Keratinocyte (primary cell): Measurements from ENCODE around the gene STK32B.

DNA sequence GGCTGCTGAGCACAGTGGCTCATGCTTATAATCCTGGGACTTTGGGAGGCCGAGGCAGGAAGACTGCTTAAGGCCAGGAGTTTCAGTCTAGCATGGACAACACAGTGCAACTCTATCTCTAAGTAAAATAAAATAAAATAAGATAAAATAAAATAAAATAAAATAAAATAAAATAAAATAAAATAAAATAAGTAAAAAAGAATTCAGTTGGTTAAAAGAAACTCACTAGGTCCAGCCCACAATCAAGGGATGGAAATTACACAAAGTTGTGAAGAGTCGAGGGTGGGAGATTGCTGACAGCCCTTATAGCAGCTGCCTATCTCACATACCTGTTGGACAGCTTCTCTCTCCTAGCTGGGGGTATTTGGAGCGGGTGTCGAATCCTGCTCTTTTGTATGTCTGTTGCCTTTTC is 87.8 kb downstream of the OTOP1 start:
CAGE:
- cytosol, long polyA minus RNA: no peak
- cytosol, long polyA plus RNA: no peak
- long polyA plus RNA: no peak
- nucleus, long polyA minus RNA: no peak
- nucleus, long polyA plus RNA: no peak

DNA sequence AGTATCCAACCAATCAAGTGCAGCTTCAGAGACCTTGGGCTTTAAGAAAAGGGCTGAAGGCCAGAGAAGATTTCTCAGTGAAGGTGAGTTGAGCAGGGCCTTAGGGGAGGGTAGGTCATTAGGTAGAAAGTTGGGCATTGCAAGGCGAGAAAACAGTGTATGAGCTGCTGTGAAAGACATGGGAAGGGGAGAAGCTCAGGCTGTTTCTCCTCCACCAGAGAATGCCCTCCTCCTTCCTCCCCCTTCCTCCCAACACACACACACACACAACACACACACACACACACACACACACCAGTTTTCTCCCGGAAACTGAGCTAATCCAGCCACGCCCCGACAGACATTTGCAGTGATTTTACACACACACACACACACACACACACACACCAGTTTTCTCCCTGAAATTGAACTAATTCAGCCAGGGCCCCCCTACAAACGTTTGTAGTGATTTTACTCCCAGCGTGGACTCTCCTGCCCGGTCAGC is 32.8 kb upstream of the STX18 start:
CAGE:
- cytosol, long polyA minus RNA: no peak
- cytosol, long polyA plus RNA: no peak
- long polyA plus RNA: no peak
- nucleus, long polyA minus RNA: no peak
- nucleus, long polyA plus RNA: no peak

GRCh38 chr4:4761297-4761650 is 98.2 kb upstream of the MSX1 start:
CAGE:
- cytosol, long polyA minus RNA: no peak
- cytosol, long polyA plus RNA: no peak
- long polyA plus RNA: no peak
- nucleus, long polyA minus RNA: no peak
- nucleus, long polyA plus RNA: no peak

DNA sequence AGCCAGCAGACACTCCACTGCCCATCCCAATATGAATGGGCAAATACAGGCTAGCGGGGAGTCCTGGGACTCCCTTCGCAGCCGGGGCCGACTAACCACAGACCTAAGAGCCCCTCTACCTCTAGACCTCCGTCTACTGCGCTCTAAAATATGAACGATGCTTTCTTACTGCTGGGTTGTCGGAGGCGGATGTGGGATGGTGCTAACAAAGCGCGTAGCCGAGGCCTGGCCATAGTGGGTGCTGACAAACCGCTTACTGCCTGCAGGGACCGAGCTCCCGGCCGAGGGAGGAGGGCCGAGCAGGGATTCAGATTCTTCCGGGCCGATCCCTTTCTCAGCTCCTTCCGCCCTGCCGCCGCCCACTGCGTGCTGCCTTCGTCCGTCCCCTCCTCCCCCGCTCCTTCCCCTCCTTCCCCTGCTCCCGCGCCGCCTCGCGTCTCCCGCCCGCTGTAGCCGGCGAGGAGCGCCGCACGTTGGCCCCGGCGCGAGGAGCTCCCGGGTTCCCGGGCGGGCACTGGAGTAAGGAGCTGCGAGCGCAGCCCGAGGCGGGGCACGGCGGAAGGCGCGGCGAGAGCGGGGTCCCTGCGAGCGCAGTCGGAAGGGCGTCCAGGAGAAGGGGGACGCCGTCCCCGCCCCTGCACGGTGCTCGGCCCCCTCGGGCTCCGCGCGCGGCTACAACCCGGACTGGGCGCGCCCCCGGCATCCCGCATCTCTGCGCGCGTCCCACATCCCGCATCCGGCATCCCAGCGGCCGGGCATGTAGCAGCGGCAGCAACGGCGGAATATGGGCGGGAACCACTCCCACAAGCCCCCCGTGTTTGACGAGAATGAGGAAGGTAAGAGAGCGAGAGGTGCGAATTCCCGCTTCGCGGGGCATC is at the start of gene STK32B:
STK32B (plus strand) TSS at position 401 of the 878 bp plus-strand sequence.
CAGE:
- cytosol, long polyA minus RNA: no peak
- cytosol, long polyA plus RNA: no peak
- long polyA plus RNA: no peak
- nucleus, long polyA minus RNA: no peak
- nucleus, long polyA plus RNA: no peak

DNA sequence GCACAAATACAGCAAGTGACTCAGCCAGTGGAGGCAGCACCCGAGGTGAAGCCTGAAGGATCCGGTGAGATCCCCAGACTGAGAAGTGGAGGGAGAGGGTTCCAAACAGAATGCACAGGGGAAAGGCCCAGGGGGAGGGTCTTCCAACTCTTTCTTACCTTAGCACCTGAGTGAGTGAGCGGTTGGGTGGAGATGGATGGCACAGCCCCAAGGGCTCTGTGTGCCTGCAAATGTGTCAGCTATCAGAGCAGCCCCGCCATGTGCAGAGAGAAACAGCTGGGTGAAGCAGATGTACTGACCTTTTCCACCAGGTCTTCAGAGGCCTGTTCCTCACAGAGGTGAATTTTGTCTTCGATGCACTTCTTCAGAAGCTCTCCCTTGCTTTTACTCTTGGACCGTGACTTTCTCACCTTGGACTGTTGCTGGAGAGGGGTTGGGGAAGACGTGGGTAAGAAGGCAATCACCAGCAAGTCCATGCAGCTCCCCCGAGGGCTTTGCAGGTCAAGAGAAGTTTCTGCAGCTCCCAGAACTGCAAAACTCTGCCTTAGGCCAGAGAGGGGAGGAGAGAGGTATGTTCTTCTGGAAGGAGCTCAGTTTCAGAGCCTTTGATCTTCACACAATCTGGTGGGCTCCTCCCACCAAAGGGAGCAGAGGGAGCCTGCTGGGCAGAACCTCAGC is 93.1 kb downstream of the EVC2 start:
CAGE:
- cytosol, long polyA minus RNA: no peak
- cytosol, long polyA plus RNA: no peak
- long polyA plus RNA: no peak
- nucleus, long polyA minus RNA: no peak
- nucleus, long polyA plus RNA: no peak

CAGE:
- cytosol, long polyA minus RNA: no peak
- cytosol, long polyA plus RNA: no peak
- long polyA plus RNA: no peak
- nucleus, long polyA minus RNA: start-site peak on the minus strand at chr4:5662763-5663236, 20 reads
- nucleus, long polyA plus RNA: no peak
Observed at GRCh38 chr4:5662784-5663655, 45.3 kb downstream of the EVC2 start.

DNA sequence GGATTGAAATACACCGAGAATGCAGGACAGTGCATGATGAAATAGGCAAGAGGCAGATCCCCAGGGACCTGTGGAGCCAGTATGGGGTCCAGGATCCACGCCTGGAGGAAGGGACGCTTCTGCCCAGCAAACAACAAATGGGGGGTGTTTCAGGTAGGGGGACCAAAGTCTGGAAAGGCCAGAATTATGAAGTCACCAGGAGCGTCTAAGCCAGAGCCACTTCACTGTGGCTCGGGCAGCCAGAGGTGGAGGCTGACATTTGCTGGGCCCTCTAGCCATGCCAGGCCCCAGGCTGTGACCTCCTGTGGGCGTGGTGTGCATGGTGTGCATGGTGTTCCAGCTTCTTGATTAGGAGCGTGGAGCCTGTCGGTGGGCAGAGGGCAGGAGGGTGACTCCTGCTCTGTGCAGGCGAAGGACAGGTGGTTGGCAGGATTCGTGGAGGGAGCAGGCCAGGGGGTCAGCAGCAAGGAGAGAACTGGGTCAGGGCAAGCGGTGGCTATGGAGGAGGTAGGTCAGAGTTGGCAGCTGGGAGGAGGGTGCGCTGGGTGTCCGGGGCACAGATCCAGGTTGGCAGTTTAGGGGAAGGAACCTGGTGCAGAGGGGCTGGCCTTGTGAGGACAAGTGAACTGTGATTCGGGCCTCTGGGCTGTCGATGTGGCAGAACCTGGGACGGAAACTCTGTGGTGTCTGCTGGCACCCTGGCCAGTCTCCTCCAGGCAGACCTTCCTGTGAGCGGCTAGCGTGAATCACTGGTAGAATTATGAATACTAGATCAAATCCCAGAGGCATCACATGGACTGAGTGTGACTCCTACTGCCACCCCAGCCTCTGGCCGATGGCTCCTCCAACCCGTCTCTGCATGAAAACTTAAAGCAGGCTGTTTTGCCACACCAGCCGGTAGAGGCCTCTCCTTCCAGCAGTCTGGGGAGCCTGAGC is 19.9 kb downstream of the EVC start:
CAGE:
- cytosol, long polyA minus RNA: no peak
- cytosol, long polyA plus RNA: no peak
- long polyA plus RNA: no peak
- nucleus, long polyA minus RNA: no peak
- nucleus, long polyA plus RNA: no peak

CAGE:
- cytosol, long polyA minus RNA: no peak
- cytosol, long polyA plus RNA: no peak
- long polyA plus RNA: no peak
- nucleus, long polyA minus RNA: no peak
- nucleus, long polyA plus RNA: no peak
Observed at GRCh38 chr4:5783268-5783631, 72.2 kb downstream of the EVC start.

GRCh38 chr4:5796787-5797367 is 85.9 kb downstream of the EVC start:
CAGE:
- cytosol, long polyA minus RNA: no peak
- cytosol, long polyA plus RNA: no peak
- long polyA plus RNA: no peak
- nucleus, long polyA minus RNA: no peak
- nucleus, long polyA plus RNA: no peak

CAGE:
- cytosol, long polyA minus RNA: no peak
- cytosol, long polyA plus RNA: no peak
- long polyA plus RNA: no peak
- nucleus, long polyA minus RNA: no peak
- nucleus, long polyA plus RNA: no peak
Observed at GRCh38 chr4:5826977-5827738, 65.7 kb downstream of the CRMP1 start.

DNA sequence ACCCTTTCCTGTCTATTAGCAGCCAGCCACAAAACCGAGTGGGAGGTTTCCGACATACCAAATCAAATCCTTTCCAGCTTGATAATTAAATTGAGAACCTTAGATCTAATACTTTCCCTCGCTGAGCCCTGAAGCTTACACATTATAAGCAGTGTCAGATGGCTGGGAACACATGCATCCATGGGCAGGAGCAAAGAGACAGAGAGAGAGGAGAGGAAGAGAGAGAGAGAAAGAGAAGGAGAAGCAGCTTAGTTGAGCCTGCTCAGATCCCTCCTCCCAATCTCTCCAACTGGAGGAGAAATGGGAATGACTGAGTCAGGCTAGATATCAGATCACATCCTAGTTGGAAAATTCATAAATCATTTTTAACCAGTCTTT is 57.4 kb downstream of the CRMP1 start:
CAGE:
- cytosol, long polyA minus RNA: no peak
- cytosol, long polyA plus RNA: no peak
- long polyA plus RNA: no peak
- nucleus, long polyA minus RNA: no peak
- nucleus, long polyA plus RNA: no peak

DNA sequence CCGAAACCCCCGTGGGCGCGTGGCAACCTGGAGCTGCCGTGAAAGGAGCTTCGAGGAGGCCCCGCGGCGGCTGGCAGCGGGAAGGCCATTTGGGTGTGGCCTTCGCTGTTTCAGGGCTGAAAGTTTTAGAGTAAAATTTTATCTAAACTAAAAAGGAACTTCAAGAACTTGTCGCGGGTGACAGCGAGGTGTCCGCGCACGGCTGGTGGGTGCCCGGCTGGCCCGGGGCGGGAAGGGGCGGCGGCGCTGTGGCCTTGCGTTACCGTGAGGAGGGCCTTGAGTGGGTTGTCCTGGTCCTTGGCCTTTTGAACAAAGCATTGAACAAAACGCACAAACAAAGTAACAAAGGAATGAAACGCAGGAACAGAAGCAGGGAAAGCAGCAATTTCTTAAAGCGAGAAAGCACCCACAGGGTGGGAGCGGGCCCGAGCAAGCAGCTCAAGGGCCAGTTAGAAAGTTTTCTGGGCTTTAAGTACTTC is 16.0 kb upstream of the ENSG00000170846 start:
CAGE:
- cytosol, long polyA minus RNA: no peak
- cytosol, long polyA plus RNA: no peak
- long polyA plus RNA: no peak
- nucleus, long polyA minus RNA: no peak
- nucleus, long polyA plus RNA: no peak

GRCh38 chr4:6726836-6727855 is 11.2 kb downstream of the BLOC1S4 start:
CAGE:
- cytosol, long polyA minus RNA: no peak
- cytosol, long polyA plus RNA: no peak
- long polyA plus RNA: no peak
- nucleus, long polyA minus RNA: no peak
- nucleus, long polyA plus RNA: no peak

DNA sequence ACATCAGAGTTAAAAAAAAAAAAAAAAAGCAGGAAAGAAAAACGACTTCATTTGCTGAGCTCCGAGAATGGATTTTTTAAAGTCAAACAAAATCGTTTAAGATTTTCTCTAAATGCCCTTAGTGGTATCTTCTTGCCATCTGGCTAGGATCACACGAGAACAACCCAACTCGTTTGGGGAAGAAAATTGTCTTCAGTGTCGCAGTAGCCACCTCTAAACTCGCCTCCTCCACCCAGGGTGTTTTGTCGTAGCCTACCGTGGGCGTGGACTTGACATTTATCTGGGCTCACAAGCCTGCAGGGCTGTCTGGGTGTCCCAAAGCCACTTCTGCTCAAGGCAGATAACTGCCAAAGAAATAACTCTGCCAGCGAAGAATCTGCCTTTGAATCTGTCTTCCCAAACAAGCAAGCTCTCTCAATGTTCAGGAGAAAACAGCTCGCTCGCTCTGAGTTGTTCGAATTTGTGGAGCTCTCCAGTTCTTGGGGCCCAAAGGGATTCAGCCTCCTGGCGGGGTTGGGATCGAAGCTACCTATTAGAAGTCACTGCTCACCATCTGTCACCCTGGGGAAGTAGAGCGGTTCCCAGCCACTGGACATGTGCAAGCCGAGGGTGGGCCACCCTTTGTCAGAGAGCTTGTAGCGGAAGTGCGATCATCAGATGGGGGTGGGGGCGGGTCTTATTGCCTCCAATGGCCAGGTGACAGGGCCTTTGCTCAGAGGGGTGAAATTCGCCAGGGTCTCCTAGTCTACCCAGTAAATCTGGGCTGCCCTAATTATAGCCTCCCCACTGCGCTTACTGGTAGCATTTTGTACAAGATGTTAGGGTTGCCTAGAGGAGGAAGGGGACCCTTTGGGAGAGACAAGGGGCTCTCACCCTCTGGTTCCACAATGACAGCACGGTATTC is 14.8 kb downstream of the BLOC1S4 start:
CAGE:
- cytosol, long polyA minus RNA: no peak
- cytosol, long polyA plus RNA: no peak
- long polyA plus RNA: no peak
- nucleus, long polyA minus RNA: no peak
- nucleus, long polyA plus RNA: no peak

DNA sequence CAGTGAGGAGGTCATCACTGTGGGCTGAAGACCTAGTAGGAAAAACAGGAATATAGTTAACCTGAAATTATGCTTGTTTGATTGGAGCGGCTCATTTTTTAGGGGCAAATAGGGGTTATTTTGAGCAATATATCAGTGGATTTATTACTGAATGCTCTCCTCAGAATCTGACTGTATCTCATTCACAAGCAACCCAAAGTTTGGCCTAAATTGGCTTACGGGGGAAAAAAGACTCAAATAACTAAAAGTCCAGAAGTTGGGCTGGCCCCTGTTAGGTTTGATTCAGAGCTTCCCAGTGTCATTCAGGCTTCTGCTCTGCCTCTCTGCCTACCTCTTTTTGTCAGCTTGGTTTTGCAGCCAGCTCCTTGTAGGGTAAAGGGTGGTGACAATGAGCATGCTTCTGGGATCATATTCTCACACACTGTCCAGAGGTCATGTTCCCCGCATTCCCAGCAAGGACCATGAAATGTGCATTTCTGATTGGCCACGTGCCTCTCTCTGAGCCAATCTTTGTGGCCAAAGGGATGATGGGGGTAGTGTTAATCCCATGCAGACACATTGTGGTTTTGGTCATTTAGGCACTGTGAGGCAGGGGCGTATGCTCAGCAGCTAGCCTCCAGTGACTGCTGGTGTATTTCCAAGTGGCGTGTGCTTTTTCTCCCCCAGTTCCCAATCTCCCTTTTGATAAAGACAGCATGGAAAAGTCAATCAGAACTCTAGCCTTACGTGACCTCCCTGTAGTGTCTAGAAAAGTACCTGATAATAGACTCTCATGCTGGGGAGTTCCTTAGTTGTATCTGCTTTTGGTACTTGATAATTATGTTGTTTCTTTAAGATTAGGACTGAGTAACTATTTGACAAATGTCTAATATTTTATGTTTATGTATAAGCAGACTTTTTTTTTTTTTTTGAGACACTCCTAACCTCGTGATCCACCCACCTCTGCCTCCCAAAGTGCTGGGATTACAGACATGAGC is 57.6 kb downstream of the KIAA0232 start:
CAGE:
- cytosol, long polyA minus RNA: no peak
- cytosol, long polyA plus RNA: no peak
- long polyA plus RNA: no peak
- nucleus, long polyA minus RNA: no peak
- nucleus, long polyA plus RNA: no peak

DNA sequence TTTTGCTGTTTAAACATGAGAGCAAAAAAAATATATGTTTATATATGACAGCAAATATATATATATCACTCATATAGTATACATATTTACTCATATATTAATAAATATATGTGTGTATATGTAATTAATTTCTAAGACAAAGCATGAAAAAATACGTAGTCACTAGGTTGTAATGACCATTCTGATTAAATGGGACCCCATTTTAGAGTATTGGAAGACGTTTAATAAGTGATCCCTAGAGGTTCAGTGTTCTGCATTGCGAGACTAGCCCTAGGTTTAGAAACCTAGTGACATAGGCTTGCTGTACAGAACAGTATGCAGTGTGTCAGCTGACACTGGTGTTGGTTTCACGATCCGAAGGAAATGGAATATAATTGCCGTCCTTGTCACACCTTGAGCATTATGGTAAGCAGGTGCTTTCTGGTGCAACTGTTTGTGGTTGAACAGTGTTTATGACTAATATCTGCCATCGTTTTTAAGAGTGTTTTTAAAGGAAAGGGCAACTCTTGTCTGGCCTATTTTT is 54.1 kb upstream of the TBC1D14 start:
CAGE:
- cytosol, long polyA minus RNA: no peak
- cytosol, long polyA plus RNA: no peak
- long polyA plus RNA: no peak
- nucleus, long polyA minus RNA: no peak
- nucleus, long polyA plus RNA: no peak

CAGE:
- cytosol, long polyA minus RNA: no peak
- cytosol, long polyA plus RNA: no peak
- long polyA plus RNA: no peak
- nucleus, long polyA minus RNA: no peak
- nucleus, long polyA plus RNA: no peak
Observed at GRCh38 chr4:6856137-6856405, 53.6 kb upstream of the TBC1D14 start.

GRCh38 chr4:6938981-6939773 is 29.6 kb downstream of the TBC1D14 start:
CAGE:
- cytosol, long polyA minus RNA: no peak
- cytosol, long polyA plus RNA: no peak
- long polyA plus RNA: no peak
- nucleus, long polyA minus RNA: no peak
- nucleus, long polyA plus RNA: no peak

GRCh38 chr4:6963054-6963785 is 53.6 kb downstream of the TBC1D14 start:
CAGE:
- cytosol, long polyA minus RNA: no peak
- cytosol, long polyA plus RNA: no peak
- long polyA plus RNA: no peak
- nucleus, long polyA minus RNA: no peak
- nucleus, long polyA plus RNA: no peak

CAGE:
- cytosol, long polyA minus RNA: no peak
- cytosol, long polyA plus RNA: no peak
- long polyA plus RNA: no peak
- nucleus, long polyA minus RNA: no peak
- nucleus, long polyA plus RNA: no peak
Observed at GRCh38 chr4:7007960-7008424, 34.8 kb downstream of the CCDC96 start.